Measurements from ENCODE around the gene CACNA1I.

GRCh38 chr22:39534350-39535322 is 2.1 kb upstream of the RPS19BP1 start:
- PRO-cap, 3 experiments, result peak in 1 of 3 experiments; most common minus-strand start chr22:39534792 (in 1)
- RAMPAGE, long total RNA, result no peak

GRCh38 chr22:39570447-39570886 is at the start of gene CACNA1I:
Gene CACNA1I (plus strand): TSS chr22:39570753.
- PRO-cap, 3 experiments, result no peak in any of the 3 experiments
- RAMPAGE, long total RNA, result no peak

GRCh38 chr22:39898886-39899575 is 1.9 kb upstream of the GRAP2 start:
- PRO-cap, 3 experiments, result no peak in any of the 3 experiments
- RAMPAGE, long total RNA, result no peak

DNA sequence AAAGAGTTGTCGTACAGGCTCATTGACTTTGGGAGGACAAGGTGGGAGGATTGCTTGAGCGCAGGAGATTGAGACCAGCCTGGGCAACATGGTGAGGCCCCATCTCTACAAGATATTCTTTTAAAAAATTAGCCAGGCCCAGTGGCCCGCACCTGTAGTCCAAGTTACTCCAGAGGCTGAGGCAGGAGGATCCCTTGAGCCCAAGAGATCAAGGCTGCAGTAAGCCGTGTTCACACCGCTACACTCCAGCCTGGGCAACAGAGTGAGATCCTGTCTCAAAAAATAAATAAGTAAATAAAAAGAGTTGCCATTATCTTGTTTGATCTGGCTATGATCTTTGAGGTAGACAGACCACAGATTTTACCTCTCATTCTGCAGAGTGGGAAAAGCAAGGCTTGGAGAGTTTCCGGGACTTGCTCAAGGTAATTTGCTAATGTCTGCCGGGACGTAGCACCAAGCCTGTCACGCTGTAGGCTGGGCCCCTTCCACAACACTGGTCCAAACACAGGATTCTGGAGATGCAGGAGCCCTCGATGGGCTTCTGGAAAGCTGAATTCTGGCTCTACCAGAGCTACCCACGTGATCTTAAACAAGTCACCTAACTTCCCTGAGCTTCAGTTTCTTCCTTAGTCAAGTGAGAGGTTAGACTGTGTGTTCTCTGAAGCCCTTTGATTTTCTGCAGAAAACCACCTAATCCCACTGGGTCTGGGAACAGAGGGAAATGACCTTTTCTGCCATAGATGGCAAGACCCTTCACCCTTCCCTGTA is 6.8 kb downstream of the GRAP2 start:
- PRO-cap, 3 experiments, result no peak in any of the 3 experiments
- RAMPAGE, long total RNA, result no peak

GRCh38 chr22:39921289-39921510 is 20.3 kb downstream of the GRAP2 start:
- PRO-cap, 3 experiments, result no peak in any of the 3 experiments
- RAMPAGE, long total RNA, result no peak

DNA sequence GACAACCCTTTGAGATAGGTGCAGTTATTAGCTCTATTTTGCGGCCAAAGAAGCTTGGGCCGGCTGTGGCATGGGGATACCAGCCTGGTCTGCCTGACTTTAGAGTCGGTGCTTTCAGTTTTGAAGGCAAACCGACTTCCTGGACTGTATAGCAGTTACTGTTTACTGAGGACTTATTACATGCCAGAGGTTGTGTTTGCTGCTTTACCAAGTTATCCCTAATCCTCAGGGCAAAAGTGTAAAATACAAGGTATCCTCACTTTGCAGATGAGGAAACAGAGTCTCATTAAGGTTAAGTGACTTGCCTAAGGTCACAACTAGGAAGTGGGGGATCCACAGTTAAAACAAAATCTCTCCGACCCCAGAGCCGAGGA is 22.8 kb downstream of the FAM83F start:
- PRO-cap, 3 experiments, result no peak in any of the 3 experiments
- RAMPAGE, long total RNA, result no peak

DNA sequence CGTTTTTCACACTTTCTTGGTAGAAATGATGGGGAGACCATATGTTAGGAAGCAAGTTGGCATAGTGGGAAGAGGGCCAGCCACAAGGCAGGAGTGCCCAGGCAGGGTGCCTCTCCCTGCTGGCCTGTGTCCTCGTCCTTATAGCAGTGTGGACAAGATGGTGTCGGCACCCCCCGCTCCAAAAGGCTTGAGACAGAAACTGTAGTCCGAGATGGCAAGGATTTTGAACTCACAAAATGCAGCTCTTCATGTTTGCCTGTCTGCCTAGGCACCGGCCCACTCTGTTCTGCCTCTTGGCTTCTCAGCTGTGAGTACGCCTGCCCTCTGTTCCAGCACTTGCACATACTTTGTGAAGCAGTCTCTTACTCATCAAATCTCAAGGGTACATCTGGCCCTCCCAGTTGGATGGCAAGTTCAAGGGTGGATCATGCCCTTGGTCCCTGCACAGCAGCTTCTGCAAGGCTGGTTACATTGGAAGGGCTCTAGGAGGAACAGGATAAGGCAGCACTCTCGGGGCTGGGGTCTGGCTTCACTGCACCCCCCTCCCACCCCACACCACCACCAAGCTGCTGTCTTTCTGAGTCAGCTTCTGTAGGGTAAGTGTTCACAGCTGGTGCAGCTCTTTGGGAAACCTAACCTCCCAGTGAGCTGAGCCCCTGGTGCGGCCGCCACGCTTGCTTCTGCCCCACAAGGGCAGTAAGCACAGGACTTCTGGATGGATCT is 37.0 kb downstream of the FAM83F start:
- PRO-cap, 3 experiments, result no peak in any of the 3 experiments
- RAMPAGE, long total RNA, result no peak

GRCh38 chr22:40040877-40041739 is 46.4 kb downstream of the FAM83F start:
- PRO-cap, 3 experiments, result no peak in any of the 3 experiments
- RAMPAGE, long total RNA, result no peak

DNA sequence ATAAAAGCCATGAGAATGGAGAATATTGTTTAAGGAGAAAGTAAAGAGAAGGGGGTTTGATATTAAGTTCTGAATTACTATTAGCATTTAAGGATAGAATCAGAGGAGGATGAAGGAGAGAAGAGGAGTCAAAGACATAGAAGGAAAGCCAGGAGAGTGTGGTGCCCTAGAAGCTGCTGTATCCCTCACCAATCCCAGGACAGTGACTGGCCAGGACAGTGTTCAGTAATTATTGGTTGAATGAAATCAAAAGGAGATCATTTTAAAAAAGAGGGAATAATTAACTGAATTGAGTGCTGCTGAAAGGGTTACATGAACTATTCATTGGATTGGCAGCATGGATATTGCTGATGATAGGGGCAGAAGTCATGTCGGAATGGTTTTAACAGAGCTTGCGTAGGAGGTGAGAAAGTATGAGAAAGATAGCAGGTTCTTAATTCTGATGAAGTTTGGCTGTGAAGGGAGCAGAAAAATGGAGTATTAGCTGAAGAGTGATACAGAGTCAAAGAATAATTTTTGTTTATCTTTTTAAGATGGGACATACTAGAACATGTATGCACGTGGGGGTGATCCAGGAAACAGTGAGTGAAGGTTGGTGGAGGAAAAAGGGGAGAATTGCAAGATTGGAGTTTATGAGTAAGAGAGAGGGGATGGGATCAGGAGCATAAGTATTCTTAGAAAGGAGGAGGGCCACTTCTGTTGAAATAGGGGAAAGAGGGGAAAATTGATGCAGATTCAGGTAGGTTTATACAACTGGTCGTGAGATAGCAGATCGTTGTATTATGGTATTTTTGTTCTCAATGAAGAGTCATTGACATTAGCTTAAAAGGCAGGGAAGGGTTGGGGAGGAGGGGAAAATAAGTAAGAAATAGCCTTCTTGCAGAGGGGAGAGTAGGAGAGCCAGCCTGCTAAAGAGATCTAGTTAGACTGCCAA is 88.6 kb downstream of the FAM83F start:
- PRO-cap, 3 experiments, result no peak in any of the 3 experiments
- RAMPAGE, long total RNA, result no peak

- PRO-cap, 3 experiments, result no peak in any of the 3 experiments
- RAMPAGE, long total RNA, result no peak
Observed at GRCh38 chr22:40260045-40260452, 82.3 kb downstream of the TNRC6B start.

DNA sequence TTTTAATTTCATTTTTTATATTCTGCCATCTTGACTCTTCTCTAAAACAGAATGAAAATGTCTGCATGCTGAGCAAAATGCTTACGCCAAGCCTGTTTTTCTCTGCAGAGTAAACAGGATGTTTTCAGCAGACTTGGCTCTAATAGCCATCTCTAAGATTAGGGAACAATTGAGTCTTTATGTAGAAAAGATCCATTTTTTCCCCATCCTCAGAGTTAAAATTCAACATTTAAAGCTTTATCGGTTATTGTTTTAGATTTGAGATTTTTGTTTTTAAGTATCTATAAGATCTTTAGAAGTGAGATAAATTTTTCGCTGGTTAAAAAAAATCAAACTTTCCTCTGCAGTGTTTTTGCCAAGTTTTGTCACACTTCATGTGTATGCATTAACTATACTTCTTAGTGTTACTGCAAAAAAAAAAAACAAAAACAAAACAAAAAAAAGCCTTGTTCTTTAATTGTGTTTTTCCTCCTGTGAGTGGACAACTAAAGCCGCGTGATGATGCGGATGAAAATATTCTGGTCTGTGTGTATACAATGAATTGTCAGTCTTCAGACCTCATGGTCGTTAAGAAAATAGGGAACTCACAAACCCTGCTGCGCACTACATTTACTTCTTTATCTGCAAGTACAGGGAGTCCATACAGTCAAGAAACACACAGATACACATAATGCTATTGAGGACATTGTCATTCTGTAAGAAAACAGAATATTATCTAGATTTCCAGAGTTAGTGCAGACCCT is 17.5 kb upstream of the ADSL start:
- PRO-cap, 3 experiments, result no peak in any of the 3 experiments
- RAMPAGE, long total RNA, result no peak

DNA sequence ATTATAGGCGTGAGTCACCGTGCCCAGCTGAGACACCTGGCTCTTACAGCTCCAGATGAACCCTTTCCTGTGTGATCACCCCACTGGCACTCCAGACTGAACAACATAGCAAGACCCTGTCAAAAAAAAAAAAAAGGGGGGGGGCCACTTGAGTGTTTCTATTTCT is 963 bp upstream of the ADSL start:
- PRO-cap, 3 experiments, result no peak in any of the 3 experiments
- RAMPAGE, long total RNA, result no peak

DNA sequence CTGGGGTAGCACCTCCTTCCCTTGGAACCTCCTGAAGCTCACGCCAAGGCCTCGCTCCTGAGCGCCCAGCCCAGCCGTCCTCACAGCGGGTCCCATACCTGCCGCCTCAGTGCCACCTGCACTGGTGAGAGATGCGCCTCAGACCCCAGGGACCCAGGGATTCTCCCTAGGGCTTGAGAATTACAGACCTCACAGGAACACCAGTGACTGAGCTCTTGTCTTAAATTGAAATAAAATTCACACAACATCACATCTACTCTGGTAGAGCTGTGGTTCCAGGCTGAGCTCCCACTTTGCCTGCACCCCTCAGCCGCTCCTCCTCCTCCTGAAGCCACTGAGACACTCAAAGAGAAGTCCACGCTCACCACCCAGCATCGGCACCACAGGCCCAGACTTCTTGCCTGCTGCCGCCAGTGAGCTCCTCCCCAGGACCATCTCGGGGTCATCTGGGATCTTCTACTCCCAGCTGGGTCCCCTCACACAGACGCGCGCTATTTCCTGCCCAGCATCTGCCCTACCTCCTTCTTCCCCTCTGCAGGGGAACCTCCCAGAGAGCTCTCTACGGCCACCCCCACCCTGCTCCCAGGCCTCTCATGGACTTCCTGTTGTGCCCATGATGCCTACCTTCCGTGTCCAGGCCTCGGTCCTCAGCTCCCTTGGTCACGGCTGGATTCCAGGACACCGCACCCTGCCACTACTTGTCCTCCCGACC is 45.0 kb downstream of the SGSM3 start:
- PRO-cap, 3 experiments, result no peak in any of the 3 experiments
- RAMPAGE, long total RNA, result no peak

DNA sequence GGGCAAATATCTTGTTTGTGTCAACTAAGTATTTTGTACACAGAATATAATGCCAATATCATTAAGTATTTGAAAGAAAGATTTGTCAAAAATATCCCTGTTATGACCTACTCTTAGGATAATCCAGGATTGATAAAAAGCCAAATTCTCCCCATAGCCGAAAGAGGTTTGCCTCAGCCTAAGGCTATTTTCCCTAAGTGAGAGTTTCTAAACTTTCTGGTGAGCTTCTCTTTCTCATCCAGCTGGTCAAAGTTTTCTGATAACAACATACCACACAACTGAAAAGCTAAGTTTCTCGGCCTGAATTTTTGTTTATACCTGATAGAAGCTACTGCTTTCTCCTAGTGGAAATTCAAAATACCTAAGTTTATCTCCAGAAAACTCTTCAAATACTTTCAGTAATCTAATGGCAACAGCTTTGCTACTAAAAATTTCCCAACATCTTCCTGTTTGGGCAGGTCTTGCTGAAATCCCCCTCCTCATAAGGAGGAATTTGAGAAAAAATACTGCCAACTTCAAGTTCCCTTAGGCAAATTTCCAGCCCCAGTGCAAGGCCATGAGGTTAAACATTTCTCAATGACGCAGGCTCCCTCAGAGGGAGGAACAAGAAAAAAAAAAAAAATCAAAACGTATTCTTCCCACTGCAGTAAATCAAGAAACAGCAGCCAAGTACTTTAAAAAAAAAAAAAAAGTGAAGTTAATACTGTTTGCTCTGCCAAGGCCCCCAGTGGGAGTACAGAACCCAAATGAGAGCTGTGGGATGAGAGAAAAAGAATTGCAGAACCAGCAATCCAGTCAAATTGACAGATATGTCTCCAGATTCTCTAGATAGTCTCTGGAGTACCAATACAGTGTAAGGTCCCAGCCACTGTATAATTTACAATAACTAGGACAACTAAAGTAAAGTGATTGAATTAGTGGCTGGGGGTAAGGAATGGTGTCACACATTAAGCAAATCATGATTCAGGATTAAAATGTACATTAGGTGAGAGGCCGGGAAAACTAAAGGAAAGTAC is 126.9 kb downstream of the MRTFA start:
- PRO-cap, 3 experiments, result no peak in any of the 3 experiments
- RAMPAGE, long total RNA, result no peak

GRCh38 chr22:40636882-40637666 is 555 bp upstream of the MRTFA start:
- PRO-cap, 3 experiments, result peak in 3 of 3 experiments; most common plus-strand start chr22:40637031 (in 3); most common minus-strand start chr22:40637290 (in 1)
- RAMPAGE, long total RNA, result no peak

DNA sequence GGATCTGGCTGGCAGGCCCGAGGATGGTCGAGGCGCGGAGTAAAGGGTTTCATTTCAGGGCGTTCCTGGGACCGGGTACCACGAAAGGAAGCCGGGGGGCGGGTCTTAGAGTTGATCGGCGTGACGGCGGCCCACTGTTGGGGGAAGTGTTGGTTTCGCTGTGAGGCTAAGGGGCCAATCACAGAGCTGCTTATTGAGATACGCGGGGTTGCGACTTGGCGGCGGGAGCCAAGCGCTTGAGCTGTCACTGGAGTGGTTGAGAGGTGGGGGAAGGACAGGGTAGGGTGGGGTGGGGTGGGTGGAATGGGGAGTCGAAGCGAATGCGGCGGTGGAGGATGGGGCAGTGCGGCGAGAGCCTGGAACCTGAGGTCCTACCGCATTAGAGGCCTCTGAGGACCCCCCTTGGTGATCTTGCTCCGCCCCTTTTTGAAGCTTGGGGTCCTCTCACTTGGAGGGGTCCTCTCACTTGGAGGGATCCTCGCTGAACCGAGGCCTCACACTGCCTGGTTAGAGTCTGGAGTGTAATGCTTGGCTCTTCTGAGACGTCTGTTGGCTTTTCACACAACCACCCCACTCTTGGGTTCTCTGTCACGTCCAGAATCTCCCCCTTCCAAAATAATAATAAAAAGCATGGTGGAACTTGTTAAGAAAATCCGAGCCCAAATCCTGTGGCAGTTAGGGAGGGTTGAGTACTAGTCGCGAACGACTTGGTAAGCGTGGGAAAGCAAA is 507 bp downstream of the RBX1 start:
- PRO-cap, 3 experiments, result peak in 3 of 3 experiments; most common plus-strand start position 247 of the sequence (in 2); most common minus-strand start position 82 of the sequence (in 3)
- RAMPAGE, long total RNA, result no peak

DNA sequence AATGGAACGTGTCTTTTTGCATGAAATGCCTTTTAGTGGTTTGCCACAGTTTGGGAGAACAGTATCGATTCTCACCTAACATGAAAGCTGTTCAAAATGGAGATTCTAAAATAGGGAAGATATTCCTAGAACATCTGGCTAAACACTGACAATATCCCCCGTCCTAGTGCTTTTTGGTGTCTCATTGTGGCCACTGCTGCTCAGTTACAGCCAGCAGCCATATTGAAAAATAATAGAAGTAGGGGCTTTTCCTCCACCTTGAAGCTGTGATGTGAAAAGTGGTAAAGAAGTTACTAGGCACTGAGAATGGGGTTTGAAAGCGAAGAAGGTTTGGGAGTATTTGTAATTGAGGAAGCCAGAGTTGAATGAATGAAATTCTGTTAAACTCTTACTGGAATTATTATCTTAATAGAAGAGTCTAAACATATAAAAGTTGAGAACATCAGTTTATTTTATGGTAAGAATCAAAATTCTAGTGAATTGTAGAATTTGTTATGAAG is 1.1 kb downstream of the RBX1 start:
- PRO-cap, 3 experiments, result no peak in any of the 3 experiments
- RAMPAGE, long total RNA, result no peak

DNA sequence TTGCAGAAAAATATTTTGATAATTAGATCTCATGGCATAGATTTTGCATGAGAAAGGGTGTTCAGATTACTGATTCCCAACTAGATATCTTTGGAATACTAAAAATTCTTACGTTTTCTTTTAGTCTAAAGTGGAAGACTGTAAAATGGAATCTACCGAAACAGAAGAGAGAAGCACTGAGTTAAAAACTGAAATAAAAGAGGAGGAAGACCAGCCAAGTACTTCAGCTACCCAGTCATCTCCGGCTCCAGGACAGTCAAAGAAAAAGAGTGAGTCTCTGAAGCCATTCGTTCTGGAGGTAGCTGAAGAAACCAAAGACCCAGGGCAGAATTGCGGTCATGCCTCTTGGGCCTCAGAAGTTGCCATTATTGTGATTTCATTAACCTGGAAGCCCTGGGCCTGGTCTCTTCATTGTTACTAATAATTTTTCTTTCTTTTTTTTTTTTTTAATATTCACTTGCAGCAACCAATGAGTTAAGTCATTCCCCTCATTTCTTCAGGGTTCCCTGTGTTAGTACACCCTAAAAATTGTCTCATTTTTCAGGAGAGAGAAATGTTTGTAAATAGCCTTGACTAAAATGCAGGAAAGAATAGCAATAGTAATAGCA is 52.9 kb upstream of the L3MBTL2 start:
- PRO-cap, 3 experiments, result no peak in any of the 3 experiments
- RAMPAGE, long total RNA, result no peak

DNA sequence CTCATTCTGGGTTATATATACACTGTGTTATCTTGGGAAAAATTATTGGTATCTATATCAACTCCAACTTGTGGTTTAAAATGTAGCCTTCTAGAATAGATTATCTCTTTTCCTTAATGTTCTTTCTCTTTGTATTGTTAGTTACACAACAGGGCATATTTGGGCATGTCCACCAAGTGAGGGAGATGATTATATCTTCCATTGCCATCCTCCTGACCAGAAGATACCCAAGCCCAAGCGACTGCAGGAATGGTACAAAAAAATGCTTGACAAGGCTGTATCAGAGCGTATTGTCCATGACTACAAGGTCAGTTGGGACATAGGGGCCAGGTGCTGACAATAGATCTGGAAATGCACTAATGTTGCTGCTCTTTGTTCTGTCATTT is 34.9 kb upstream of the L3MBTL2 start:
- PRO-cap, 3 experiments, result no peak in any of the 3 experiments
- RAMPAGE, long total RNA, result no peak

- PRO-cap, 3 experiments, result no peak in any of the 3 experiments
- RAMPAGE, long total RNA, result no peak
Observed at GRCh38 chr22:41344023-41344462, 37.7 kb upstream of the TEF start.